ENCODE measurements around the gene HRH2.

DNA sequence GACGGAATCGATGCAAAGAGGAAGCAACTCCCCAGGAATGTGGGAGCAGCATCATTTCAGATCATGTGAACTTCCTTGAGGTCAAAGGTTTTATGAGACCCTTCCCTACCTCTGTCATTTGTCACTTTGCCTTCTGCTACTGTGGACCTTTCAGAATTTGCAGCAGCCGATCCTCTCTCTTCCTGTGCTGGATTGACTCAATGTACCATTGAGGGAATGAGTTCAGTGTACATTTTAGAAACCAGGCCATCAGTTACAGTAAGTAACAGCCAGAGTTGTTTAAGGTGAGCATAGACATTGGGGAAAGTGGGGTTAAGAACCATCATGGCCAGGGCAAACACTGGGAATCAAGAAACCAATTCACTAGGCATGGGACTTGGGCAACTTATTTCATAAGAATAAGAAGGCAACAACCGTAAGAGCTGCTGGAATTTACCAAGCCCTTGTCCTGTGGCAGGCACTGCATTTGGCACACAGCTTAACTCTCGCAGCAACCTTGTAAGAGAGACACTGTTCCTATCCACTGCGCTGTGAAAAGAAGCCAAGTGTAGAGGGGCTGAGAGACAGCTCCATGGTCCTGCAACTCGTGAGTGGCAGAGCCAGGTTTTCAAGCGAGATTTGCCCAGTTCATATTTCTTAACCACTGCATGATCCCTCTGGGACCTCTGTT is 129.1 kb upstream of the STC2 start:
- RRBS = no CpG with 5 or more reads among the region's 8 CpGs

DNA sequence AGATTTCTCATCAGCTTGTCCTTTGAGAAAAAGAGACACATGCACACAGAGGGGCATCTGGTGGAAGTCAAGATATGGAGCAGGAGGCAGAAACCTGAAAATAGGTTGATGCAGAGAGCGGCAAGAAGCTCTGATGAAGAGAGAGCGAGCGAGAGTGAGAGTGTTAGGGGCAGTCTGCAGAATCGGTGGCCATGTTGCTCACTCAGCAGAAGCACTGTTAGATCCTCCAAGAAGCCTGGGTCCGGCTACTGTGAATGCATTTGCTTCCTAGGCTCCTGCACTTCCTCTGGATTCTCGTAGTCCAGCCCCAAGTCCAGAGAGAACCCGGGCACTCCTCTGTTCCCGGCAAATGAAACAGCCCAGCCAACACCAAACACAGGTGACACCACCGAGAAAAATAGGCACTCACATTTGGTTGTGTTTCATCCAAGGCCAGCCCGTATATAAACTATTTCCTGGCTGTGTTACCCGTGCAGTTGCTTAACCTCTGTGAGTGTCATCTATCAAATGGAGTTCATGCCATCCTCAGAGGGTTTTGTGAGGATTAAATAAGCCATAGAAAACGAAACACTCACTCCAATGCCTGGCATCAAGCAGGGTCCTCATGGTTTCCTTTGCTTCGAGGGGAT is 115.3 kb downstream of the BOD1 start:
- RRBS = 82% methylated on average over 3 of the region's 13 CpGs

DNA sequence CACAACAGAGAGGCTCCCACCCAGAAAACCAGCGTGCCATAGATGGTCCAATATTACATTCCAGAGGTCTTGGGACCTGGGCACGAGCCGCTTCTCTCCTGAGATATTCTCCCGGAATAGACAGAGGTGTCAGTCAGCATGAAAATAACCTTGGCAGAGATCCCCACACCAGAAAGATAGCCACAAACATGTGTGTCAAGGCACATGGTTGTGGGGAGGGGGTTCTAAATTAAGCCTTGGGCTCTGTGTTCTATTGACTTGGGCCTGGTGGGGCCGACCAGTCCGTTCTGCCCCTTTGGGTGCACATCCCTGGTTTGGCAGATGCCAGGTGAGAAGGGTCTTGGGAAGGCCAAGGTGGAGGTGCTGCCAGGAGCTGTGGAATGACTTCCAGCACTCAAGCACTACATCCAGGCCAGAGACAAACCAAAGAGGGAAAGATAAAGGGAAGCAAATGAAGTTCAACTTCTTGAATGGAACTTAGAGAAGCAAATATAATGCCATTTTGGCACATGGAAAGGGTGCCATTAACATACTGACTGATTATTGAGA is 78.3 kb downstream of the BOD1 start:
- RRBS = no CpG with 5 or more reads among the region's 6 CpGs

GRCh38 chr5:173615696-173616559 is 522 bp downstream of the BOD1 start:
- RRBS = 2% methylated on average over 24 of the region's 57 CpGs

GRCh38 chr5:173689600-173690422 is 73.4 kb upstream of the BOD1 start:
- RRBS = 17% methylated on average over 2 of the region's 15 CpGs

GRCh38 chr5:173707159-173707951 is 90.9 kb upstream of the BOD1 start:
- RRBS = no CpG with 5 or more reads among the region's 8 CpGs

DNA sequence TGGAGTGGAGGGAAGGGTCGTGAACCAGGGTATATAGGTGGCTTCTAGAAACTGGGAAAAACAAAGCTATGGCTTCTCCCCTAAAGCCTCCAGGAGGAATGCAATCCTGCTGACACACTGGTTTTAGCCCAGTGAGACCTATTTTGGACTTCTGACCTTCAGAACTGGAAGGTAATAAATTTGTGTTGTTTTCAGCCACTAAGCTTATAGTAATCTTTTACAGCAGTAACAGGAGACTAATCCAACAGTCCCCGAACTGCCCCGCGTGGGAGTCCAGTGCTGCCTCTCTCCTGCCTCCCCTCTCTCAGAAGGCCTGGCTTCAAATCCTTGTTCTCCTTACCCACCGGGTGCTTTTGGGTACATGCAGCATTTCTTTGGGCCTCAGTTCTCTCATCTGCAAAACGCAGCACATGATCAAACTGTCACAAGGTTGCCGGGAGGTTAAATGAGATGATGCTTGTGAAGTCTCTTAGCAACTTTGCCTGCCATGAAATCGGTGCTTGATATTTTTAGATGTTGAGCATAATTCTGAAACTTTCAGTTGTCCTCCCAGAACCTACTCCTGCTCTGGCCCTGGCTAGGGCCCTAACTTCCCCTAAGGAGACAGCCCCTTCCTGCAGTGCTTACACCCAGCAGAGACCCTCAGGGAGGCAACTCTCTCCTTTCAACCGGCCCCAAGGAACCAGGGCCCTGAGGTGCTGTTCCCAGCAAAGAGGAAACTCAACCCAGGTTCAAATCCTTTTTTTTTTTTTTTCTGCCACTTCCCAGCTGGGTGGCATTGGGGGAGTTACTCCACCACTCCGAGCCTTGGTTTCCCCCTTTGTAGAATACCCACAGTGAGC is 127.4 kb upstream of the BOD1 start:
- RRBS = 92% methylated on average over 3 of the region's 10 CpGs

DNA sequence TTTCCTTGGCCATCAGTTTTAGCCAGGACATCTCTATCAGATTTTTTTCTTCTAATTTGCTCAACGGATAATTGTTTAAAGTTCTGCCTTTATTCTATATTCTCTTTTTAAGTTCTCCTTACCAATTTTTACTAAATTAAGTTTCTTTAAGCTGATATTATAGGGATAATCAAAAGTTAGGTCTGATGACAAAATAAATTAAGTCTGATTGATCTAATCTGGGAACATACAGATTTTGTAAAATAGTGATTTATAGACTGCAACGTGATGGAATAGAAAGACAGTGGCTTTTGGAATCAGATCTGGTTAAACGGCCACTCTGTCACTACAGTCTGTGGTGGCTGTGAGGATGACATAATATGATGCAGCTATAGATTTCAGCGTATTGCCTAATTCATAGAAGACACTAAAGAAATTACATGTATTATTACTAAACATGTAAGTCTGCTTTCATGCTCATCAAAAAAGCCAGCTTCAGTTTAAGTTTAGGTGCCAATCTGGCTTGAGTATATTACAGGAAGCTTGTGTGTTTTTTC is 25.5 kb downstream of the CPEB4 start:
- RRBS = no CpG with 5 or more reads among the region's 4 CpGs

GRCh38 chr5:173920927-173921827 is 33.0 kb downstream of the CPEB4 start:
- RRBS = no CpG with 5 or more reads among the region's 4 CpGs

DNA sequence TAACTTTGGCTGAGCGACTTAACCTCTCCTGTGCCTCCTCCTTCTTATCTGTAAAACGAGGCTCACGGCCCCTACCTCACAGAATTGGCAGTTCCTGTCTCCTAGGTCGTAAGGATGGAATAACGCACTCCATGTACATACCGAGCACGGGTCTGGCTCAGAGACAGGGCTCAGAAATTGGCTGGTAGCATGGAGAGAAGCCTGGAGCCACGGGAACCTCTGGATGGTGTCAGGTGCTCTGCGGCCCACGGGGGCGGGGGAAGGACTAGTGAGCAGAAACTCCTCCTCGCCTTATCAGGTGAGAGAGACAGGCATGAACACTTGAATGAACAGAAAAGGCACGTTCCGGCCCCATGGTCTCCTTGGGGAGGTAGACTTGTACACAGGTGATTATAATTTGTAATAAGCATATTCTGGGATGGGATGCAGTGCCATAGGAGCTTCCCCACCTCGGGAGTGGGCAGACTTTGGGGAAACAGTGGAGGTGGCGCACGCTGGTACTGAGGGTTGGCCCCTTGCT is 15.3 kb upstream of the C5orf47 start:
- RRBS = no CpG with 5 or more reads among the region's 17 CpGs

GRCh38 chr5:174145774-174146346 is 100.4 kb downstream of the NSG2 start:
- RRBS = no CpG with 5 or more reads among the region's 5 CpGs

DNA sequence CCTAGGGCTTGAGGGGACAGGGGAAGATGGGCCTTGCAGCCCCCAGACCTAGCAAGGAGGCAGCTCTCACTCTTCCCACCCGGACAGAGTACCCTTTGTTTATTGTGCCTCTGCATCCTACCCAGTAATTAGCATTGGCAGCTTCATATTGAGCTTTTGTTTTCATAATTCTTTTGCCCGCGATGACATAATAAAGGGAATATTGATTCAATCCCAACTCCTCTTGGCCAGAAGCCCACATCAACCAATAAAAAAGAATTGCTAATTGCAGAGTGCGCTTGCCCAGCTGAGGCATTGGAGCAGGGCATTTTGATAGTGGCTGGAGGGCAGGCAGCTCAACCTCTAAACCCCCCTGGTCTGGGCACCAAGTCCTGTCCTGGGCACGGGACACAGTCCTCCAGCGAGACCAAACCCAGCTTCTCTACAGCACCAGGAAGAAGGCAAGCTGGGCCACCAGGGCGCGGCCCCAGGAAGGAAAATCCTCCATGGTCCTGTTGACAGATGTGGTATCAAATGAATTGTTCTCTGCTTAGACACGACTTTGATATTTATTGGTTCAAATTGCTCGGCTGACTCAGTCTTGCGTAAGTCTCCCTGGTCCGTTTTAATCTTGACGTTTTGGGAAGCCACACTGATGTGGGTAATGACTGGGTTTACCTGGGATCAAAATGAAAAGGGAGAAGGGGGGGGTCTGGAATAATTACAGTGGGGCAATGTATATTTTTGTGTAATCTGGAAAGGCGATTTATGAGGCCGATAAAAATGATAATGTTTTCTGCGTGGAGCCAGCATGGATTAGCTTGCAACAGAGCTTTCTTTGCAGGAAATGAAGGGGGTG is 220.8 kb upstream of the MSX2 start:
- RRBS = no CpG with 5 or more reads among the region's 16 CpGs

DNA sequence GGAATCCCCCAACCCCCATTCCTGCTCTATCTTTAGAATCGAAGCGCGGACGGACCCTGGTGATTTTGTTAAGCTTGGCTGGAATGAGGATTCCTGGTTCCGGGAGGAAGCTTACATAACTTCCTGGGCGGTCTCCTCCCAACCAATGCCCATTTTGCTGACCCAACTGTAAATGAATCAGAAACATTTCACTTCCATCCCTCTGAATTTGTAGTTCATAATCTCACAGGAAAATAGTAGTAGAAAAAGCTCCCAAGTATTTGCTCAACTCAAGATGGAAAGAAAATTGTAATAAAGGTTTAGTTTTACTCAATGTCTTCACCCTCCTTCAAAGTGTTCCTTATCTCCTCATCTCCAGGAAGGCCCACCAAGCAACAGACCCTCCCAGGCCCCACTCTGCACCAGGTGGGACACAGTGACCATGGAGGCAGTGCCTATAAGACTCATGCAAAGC is 219.9 kb upstream of the MSX2 start:
- RRBS = no CpG with 5 or more reads among the region's 6 CpGs

DNA sequence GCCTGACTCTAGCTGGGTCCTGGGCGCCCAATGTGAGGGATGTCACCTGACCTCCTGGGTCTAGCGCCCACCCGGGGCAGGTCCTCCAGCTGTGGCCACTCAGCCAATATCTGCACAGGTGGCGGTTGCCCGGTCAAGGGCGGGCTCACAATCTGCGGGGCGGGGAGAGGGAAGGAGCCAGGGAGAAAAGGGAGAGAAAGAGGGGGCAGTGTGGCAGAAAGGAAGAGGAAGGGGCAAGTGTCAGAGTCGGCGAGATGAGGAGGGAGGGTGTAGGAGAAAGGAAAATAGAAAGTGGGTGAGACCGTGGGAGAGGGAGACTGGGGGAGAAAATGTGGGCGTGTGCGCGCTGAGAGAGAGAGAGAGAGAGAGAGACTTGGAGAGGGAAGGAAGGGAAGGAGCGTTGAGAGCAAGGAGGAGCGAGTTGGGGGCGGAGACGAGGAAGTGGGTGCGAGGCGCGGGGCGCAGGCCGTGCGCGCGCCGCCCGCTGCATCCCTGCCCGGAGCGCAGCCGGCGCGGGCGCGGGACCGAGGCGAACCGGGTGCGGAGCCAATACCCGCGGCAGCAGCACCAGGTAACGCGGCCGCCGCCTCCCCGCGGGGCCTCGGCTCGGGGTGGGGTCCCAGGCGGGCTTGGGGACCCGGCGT is at the start of gene HRH2:
Gene HRH2 (plus strand): TSS at position 487 of the 644 bp plus-strand sequence.
- RRBS = 3% methylated on average over 11 of the region's 52 CpGs

GRCh38 chr5:175867817-175868612 is 3.4 kb upstream of the CPLX2 start:
- RRBS = no CpG with 5 or more reads among the region's 12 CpGs

GRCh38 chr5:176132539-176133537 is 105.4 kb upstream of the SIMC1 start:
- RRBS = 14% methylated on average over 7 of the region's 46 CpGs

- RRBS = no CpG with 5 or more reads among the region's 2 CpGs
These were observed 32.0 kb downstream of the SIMC1 start for GRCh38 chr5:176270229-176270708.

- RRBS = no CpG with 5 or more reads among the region's 5 CpGs
These were observed 52.9 kb downstream of the KIAA1191 start for GRCh38 chr5:176308530-176309151.

DNA sequence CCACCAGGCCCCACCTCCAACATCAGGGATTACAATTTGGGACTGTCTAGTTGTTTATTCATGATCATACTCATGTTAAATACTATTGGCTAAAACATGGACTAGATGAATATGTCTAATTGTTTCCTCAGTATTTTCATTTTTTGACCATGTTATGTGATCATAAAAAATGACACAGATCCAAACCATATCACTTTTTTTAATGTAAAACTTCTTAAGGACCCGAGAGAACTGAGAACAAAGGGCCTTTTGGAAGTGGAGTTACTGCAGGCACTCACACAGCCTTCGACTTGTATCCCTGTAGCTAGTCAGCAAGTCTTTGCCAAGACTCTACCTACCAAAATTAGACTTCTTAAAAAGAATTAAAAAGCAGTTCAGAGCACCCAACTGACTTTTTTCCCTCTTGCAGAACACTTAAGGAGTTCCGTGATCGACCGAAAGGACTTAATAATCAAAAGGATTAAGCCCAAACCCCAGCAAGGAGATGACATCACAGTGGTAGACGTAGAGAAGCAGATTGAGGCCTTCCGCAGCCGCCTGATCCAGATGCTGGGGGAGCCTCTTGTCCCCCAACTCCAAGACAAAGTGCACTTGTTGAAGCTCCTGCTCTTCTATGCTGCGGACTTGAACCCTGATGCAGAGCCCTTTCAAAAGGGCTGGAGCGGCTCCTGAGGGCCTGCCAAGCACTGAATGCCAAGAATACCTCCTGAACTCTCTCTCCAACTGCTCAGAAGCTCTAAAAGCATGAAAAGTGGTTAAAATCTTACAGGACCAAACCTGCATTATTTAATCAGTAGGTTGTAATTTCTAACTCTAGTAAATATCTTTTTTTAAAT is 16.6 kb downstream of the KIAA1191 start:
- RRBS = no CpG with 5 or more reads among the region's 10 CpGs

- RRBS = no CpG with 5 or more reads among the region's 13 CpGs
These were observed 38.4 kb downstream of the RNF44 start for GRCh38 chr5:176498723-176499361.

Data from mononuclear cell (primary cell).